Mesenchymal stem cell of Wharton's jelly (primary cell): ENCODE data around the genes NPEPL1, NELFCD and TUBB1.

GRCh38 chr20:58085131-58085538 lies 65.6 kb upstream of the C20orf85 start:
- CAGE, long polyA plus RNA: no peak

DNA sequence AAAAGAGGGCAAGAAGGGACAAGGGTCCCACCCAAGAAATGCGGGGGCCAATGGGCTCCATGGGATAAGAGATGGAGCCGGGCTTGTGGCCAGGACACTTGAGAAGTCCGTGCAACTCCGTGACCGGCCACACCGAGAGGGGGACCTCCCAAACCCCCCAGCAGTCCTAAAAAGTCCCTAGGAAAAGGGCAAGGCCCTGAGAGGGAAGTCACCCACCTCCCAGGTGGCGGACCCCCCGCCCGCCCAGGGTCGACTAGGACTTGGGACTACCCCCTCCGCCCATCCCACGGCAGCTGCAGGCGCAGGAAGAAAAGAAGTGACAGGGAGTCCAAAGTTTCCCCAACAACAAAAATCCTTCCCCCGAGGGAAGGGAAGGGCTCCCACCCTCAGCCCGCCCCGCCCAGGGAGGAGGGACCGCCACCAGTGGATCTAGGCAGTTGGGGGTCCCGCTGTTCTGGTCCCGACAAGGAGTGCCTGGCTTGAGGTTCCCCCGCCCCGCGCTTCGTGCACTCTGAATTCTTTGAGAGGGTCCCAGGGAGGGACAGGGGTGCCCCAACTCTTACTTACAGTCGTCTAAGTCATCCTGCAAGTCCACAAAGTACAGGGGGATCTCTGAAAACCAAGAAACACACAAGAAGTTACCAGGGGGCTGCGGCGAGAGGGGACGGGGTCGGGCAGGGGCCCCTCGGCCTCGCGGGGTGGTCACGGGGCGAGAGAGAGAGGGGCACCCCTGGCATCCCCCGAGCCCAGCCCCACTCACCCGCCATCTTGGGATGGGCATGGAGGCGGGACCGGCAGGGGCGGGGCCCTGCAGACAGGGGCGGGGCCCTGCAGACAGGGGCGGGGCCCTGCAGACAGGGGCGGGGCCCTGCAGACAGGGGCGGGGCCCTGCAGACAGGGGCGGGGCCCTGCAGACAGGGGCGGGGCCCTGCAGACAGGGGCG lies 585 bp upstream of the RAB22A start:
- CAGE, long polyA plus RNA: no peak

DNA sequence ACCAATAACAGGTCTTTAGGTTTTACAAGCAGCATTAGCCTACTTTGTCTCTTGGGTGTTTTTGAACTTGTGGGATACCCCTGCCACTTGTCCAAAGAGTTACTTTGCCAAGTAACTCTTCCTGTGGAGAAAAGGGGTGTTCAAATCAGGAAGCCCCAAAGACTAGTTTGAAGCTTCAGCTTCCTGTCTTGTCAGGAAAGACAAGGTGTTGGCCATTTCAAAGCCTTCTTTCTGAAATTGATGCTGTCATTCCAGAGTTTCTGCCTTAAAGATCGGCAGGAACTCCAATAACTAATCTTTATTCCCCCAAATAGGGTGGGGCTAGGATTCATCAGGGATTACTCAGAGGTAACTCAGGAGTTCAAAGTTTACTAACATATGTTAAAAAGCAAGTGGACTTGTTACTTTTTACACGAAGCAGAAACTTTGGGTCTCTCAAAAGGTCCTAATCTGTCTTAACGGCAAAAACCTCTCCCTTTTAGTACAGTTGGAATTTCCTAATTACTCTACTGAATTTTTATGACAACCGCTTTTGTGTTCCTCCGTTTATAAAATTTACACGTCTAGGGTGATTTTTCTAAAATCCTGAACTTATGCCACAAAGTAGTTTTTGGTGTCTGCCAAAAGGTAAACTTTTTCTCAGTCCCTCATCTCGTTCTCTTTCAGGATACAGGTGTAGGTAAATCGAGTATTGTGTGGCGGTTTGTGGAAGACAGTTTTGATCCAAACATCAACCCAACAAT lies 1.0 kb downstream of the RAB22A start:
- CAGE, long polyA plus RNA: no peak

DNA sequence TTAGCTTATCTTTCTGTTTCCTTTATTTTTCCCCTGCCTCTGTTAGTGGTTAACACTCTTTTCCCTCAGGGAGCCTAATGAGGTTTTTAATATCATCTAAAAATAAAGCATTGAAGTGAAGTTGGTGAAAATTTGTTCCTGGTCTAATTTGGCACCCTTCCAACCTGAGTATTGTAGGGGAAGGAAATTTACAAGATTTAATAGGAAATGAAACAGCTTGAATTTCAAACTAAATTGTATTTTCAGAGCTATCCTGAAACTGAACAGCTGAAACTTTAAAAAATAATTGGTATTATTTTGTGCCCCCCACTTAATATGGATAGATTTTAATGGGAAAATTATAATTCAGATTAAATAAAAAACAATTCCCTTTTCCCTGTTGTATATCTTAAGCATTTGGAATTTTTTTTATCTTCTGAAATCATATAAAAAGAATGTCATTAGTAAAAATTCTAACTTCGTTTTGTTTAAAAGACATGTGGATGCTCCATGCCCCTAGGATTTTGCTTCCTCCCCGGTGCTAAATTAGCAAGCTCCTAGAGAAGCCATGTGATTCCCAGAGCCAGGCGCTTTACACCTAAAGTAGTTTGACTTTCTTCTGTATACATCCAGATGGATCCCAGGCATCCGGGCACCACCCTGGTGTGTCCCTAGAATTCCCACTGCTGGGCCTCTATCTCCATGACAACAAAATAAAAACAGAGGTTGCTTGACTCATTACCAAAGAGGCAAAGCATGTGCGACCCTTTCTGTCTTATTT lies 27.8 kb upstream of the VAPB start:
- CAGE, long polyA plus RNA: no peak

GRCh38 chr20:58373629-58374980 lies 14.9 kb upstream of the VAPB start:
- CAGE, long polyA plus RNA: no peak

- CAGE, long polyA plus RNA: no peak
These were observed 13.5 kb upstream of the VAPB start for GRCh38 chr20:58375312-58376081.

DNA sequence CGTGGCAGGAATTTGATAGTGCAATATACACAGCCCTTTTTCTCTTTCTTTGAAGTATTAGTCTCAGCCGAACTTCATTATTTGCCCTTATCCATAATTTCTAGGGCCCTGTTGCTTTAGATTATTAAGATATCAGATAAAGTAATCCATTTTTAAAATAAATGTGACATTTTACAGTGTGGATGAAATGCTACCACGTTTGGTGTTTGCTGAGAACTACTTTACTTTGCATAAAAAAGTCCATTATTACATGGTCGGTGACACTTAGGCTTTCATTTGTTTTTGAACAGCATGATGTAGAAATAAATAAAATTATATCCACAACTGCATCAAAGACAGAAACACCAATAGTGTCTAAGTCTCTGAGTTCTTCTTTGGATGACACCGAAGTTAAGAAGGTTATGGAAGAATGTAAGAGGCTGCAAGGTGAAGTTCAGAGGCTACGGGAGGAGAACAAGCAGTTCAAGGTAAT lies 51.6 kb downstream of the VAPB start:
- CAGE, long polyA plus RNA: no peak

GRCh38 chr20:58623651-58624515 lies 27.2 kb upstream of the STX16 start:
- CAGE, long polyA plus RNA: no peak

- CAGE, long polyA plus RNA: no peak
These were observed 1.8 kb downstream of the STX16 start for GRCh38 chr20:58652924-58653235.

GRCh38 chr20:58692418-58693011 lies at the start of gene NPEPL1:
Gene NPEPL1 (plus strand): TSS chr20:58692800.
- CAGE, long polyA plus RNA: no peak

DNA sequence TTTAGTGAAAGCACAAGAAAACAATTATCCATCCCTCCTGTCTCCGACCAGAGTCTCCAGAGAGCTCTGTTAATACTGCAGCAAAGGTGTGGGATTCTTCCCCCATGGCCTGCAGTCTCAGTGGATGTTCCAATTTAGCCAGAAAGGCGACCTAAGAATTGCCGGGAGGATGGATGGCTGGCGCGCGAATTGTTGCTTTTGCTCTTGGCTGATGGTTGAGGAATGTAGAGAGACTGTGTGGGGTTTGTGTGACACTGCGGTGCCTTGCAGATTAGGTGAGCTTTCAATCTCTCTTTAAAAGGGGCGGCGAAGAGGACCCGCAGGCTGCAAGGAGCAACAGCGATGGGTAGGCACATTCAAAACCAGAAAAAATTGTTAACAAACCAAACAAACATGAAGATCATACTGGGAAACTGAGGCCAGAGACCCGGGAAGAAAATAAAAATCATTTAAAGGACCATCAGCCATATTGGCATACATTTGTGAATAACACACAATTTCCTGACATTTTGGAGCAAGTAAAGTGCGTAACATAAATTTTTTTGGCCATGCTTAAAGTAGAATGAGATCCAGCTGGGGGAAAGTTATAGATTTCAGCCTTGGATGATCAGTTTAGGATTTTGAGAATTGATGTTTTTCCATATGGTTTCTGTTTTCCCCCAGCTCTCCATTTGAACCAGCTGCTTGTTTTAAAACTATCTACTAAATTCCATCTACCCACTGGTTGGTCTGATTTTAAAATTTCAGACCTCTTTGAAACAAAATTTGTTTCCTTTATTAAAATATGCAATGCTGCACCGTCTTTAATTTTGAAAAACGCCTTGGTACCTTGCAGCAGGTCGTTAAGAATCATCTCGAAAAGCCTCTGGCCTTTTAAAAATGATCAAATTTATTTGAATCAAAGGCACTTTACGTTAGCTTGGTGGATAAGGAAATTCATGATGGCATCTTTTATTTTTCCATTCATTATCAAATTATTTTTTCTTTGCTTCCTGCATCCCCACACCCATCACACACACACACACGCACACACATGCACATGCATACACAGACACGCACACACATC lies 7.8 kb downstream of the GNAS start:
- CAGE, long polyA plus RNA: no peak

DNA sequence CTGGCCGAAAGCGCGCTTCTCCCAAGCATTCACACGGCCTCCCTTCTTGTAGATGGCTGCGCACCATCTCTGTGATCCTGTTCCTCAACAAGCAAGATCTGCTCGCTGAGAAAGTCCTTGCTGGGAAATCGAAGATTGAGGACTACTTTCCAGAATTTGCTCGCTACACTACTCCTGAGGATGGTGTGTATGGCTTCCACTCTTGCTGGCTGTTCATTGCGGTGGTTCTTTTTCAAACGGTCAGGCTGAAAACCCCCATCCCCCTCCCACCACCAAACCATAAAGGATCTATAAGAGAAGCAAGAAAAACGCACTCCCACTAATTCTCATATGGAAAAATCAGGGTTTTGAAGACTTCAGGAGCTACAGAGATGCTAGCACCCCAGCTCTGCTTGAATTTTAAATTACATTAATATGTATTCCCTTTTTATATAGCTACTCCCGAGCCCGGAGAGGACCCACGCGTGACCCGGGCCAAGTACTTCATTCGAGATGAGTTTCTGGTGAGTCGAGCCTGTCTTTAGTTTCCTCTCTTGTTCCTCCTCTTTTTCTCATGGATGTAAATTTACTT lies 18.8 kb downstream of the GNAS start:
- CAGE, long polyA plus RNA: no peak

- CAGE, long polyA plus RNA: start-site peak on the plus strand at chr20:58981256-58981323, 1,742 and 1,580 reads in 2 replicates
These were observed at the start of gene NELFCD for GRCh38 chr20:58980716-58981845. Gene NELFCD (plus strand): TSS chr20:58981256.

- CAGE, long polyA plus RNA: no peak
These were observed 1.0 kb downstream of the CTSZ start for GRCh38 chr20:59005869-59006562.

GRCh38 chr20:59010941-59011633 lies 4.0 kb upstream of the CTSZ start:
- CAGE, long polyA plus RNA: no peak

- CAGE, long polyA plus RNA: no peak
These were observed at the start of gene TUBB1 for GRCh38 chr20:59018899-59019573. Gene TUBB1 (plus strand): TSS chr20:59019429.

DNA sequence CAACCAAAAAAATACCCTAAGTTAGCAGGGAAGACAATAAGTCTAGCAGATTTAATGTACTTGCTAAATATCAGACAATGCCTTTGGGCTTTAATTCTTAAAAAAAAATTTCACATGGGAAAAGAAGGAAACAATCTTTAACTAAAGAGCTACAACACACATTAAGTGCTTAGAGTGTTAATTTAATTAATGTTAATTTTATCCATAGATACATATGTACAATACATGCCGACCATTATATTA lies 325 bp downstream of the TUBB1 start:
- CAGE, long polyA plus RNA: no peak

DNA sequence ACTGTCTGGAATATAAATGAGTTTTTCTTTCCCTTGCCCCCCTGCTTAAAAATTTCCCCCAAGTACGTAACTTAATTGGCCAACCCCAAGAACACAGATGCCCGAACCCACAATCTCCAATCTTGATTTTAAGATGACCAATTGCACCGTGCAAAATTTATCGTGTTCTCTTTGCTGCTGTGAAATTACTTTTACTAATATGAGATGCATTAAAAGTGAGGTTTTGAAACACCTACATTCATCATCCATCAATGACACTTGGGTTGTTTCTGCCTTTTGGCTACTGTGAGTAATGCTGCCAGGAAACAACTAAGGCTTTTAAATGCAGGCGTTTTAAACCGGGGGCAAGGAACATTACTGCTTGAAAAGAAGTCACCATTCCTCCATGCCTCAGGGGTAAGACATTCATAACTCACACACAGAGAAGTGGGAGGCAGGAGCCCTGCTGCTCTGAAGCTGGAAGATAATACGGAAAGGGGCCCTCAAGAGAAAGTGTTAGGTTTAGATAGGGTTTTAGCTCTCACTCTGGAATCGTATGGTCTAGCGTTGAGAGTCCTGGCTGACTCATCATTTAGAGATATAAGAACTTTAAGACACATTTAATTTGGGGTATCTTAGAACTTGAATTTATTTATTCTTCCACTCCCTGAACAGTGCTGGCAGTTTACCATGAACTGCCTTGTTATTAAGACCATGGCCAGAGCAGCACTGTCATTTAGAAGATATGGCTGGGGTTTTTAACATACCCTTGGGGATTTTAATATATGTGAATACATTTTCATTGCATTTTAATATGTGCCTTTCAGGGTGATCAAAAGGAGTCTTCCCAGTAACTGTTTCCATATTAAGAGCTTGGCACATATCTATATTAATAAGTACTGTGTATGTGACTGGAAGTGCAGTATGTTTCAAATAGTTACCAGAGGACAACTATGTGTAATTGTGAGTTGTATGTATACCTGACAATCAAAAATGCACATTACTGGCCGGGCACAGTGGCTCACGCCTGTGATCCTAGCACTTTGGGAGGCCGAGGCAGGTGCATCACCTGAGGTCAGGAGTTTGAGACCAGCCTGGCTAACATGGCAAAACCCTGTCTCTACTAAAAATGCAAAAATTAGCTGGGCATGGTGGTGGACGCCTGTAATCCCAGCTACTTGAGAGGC lies 1.9 kb downstream of the TUBB1 start:
- CAGE, long polyA plus RNA: no peak

- CAGE, long polyA plus RNA: no peak
These were observed 4.7 kb downstream of the TUBB1 start for GRCh38 chr20:59023860-59024486.

DNA sequence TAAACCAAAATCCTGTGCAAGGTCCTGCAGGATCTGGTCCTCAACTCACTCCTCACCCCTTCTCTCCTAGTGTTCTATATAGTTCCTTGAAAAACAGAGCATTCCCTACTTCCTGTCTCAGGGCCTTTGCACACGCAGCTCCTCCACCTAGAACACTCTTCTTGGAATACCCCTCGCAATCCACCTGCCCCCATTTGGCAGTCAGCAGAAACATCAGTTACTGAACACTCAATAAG lies 3.2 kb upstream of the ATP5F1E start:
- CAGE, long polyA plus RNA: no peak